Measurements from ENCODE around the gene CD14.

DNA sequence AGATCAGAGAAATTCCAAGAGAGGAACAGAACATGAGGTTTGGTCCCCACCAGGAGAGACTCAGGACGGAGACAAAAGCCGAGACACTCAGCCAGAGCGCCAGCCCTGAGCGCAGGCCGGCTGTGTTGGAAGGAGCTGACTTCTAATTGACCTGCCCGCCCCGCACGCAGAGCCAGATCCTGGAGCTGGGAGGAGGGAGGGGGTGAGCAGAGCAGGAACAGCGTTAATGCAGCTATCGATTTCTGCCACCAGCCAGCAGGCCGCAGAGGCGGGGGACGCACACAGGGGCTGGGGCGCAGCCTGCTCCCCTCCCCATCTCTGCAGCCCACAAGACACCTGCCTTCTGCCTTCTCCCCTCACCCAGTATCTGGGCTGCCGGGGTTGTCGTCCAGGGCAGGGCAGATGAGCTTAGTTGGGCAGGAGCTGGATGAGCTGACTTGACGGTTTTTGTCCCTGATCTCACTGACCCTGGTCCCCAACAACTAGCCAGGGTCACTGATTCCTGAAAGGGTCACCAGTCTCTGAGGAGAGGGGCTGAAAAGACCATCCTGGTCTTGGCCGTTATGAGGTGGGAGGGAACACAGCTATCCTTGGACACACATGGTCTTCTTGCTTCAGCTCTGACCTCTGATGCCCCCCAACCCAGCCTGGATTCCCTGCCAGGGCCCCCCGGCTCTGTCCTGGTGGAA, 29.7 kb downstream of the CXXC5 start:
- PRO-cap: no peak

DNA sequence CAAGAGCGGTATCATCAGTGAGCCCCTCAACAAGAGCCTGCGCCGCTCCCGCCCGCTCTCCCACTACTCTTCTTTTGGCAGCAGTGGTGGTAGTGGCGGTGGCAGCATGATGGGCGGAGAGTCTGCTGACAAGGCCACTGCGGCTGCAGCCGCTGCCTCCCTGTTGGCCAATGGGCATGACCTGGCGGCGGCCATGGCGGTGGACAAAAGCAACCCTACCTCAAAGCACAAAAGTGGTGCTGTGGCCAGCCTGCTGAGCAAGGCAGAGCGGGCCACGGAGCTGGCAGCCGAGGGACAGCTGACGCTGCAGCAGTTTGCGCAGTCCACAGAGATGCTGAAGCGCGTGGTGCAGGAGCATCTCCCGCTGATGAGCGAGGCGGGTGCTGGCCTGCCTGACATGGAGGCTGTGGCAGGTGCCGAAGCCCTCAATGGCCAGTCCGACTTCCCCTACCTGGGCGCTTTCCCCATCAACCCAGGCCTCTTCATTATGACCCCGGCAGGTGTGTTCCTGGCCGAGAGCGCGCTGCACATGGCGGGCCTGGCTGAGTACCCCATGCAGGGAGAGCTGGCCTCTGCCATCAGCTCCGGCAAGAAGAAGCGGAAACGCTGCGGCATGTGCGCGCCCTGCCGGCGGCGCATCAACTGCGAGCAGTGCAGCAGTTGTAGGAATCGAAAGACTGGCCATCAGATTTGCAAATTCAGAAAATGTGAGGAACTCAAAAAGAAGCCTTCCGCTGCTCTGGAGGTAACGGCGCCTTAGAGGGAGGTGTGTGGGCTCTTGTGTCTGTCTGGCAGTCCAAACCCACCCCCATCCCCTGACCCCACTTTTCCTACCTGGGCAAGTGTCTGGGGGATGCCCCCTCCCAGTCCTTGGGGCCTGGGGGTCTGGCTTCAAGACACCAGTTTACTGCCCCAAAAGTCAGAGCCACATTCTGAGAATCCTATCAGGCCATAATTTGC, 32.8 kb downstream of the CXXC5 start:
- PRO-cap: no peak

DNA sequence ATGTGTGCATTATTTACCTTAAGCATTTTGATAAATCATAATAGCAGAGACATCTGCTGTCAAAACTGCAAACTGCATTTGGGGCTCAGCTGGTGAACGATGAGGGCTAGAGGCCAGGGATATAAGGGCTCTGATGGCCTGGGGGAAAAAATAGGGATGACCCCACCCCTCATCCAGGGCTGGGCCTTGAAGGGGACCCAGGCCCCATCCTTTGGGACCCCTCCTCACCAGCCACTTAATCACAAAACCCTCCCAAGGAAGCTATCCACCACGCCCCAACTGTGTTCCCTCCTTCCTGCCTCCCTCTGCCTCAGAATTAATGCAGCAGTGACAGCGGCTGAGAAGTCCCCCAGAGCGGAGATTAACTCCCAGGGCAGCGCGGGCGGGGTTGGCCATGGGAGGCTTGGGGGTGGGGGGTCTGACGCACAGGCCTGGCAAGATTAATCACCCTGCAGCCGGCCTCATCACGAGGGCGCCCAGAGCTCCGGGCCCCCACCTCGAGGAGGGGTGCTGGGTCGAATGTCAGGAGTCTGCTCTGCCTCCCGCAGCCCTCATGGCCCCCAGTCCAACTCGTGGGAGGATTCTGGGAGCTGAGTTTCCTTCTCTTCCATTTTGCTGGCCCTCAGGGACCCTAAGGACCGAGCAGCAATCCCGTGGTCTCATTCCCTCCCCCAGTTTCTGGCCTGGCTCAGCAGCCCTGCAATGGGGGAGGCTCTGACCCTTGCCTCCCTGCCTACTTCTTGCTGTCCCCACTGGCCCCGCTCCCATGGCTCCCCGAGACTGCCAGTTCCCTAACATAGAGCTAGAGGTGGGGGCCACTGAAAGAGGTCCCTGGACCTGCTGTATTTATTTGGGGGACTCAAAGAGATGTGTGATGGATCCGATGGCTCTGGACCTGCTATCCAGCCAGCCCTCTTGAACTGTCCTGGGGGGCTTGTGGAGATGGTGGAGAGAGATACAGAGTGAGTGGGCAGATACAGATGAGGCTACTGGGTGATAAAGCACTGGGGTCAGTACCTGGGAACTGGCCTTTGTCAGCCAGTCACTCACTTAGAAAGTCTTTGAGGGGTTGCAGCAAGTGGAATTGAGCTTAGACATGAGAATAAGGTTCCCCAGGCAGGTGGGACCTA, 42.4 kb downstream of the CXXC5 start:
- PRO-cap: no peak

DNA sequence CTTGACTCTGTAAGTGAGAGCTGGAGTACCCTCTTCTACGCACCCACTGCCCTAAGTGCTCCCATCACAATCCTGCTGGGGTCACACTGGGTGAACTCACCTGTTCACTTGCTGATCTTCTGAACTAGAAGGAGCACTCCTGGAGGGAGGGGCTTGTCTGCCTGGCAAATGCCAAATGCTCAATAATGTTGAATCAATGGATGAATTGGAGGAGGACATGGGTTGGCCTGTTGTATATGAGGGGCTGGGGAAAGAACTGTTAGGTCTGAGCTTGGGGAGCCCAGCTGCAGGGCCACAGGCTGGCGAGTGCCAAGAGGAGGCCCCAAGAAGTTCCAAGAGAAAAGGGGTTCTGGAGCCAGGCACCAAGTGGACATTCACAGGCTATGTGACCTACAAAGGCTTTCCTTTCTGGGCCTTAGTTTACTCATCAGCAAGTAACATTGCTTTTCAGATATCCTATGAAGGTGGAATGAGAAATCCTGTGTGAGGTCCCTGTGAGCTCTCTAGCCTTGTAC, 43.3 kb downstream of the CXXC5 start:
- PRO-cap: no peak

DNA sequence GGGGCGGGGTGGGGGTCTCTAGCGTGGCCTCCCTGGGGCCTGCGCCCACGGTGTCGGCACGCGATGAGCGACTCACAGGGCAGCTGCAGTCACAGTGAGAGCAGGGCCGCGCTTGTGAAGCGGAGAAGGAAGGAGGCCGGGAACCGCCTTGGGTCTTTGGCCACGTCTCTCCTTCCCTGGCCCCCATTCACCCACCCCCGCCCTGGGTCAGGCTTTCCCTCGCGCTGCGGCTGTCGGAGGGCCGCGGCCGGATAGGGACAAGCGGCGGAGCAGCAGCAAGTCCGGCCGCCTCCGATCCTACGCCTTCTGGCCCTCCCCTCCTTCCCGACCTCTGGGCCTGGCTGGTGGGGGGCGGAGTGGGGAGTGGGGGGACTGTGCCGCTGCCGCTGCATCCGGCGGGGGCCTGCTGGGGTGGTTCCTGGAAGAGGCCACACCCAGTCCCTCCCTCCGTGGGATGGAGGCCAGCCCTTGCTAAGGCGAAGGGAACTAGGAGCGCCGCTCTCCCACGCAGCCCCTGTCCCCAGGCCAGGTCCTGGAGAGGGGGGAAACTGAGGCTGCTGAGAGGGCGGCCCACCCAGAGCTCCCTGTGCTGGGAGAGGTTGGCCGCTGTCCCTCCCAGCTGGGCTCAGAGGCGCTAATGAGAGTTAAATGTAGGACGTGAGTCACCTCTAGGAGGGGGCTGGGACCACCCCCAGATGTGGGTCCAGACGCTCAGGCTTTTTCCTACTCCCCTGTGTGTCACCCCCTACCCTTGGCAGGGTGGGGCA, 49.2 kb downstream of the CXXC5 start:
- PRO-cap: bidirectional peak, plus-strand start at position 468 of the sequence, minus-strand start at position 308 of the sequence

DNA sequence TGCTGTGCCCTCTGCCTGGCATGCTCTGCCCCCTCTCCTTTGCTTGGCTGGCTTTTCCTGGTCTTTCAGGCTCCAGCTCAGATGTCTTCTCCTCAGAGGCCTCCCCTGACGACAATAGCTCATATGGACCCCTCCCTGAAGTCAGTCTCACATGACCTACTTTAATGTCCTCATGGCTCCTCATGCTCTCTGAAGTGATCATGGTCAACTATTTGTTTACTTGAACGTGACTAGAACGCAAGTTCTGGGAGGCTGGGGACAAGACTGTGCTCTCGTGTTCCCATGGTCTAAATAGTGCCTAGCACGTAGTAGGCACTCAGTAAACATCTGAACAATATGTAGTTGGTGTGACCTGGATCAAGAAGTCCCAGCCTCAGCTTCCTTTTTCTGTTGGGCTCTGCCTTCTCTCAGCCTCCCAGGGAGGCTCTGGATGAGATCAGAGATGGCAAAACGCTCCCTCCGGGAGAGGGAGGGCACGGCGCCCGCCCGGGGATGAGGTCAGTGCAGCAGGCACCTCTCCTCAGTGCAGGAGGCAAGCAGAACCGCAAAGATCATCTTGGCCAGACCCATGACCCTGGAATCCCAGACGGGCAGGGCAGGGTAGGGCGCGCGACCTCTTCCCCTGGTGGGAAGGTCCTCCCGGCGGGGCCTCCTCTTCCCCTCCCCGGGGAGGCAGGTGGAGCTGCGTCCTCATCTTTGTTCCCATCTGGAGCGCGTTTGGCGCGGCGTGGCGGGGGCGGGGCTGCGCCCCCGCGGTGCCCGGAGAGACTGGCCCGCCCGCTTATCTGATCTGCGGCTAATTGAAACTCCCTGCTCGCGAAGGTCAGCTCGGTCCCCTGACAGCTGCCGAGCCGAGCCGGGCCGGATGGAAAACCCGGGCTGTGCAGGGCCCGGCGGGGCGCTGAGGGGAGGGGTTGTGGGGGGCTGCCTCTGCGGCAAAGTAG, 60.7 kb downstream of the CXXC5 start:
- PRO-cap: no peak

GRCh38 chr5:139709566-139710368, 61.6 kb downstream of the CXXC5 start:
- PRO-cap: no peak

GRCh38 chr5:140011113-140011883, 31.8 kb downstream of the NRG2 start:
- PRO-cap: no peak

- PRO-cap: no peak
Measured at GRCh38 chr5:140038396-140039132, 4.5 kb downstream of the NRG2 start.

GRCh38 chr5:140084451-140084872, 29.4 kb upstream of the PURA start:
- PRO-cap: no peak

DNA sequence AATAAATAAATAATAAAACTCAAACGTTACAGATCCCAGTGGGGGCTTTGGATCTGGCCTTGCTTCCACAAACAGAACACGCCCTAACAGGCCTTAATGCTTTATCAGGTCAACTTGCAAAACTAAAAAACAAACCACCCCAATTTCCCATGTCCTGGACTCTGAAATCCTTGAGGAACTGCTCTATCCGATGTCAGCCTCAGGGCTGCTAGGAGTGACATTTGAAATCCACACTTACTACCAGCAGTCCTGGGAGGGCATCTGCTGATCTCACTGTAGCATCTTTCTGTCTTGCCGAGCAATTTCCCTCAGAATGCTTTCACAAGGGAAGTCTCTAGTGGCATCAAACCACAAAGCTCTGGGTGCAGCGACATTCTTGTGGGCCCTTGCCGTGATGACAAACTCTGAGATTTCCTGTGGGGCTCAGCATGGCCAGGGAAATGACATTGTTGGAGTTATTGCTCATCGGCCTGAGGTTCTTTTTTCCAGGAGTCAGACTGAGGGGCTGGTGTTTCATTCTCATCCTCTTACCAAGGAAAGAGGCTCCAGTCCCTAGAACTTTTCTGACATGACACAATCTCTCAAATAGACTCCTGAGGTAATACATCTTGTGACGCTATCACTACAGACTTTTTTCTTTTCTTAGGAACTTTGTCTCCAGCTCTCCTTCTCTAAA, 51.5 kb downstream of the PFDN1 start:
- PRO-cap: bidirectional peak, plus-strand start at position 480 of the sequence, minus-strand start at position 315 of the sequence

GRCh38 chr5:140267537-140267894, 35.4 kb downstream of the PFDN1 start:
- PRO-cap: no peak

GRCh38 chr5:140319884-140320242, 17.0 kb upstream of the PFDN1 start:
- PRO-cap: no peak

DNA sequence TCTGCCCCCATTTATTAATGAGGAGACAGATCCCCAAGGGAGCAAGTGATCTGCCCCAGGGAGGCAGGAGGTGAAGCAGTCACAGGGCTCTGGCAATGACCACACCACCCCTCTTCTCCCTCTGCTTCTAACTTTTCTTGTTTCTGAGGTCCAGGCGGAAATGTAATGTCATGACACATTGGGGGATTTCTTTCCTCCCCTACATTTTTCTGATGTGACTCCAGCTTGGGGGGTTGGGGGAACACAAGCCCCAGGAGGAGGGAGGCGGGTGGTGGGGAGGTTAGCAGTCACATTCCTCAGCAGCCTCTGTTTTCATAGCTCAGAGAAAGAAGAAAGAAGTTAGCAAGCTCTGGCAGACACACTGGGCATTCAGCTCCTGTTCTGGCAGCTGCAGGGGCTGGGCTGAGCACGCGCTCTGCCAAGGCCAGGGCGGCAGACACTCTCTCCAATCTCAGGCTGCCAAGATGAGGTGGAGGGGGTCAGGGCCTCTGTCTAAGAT, 19.9 kb upstream of the PFDN1 start:
- PRO-cap: bidirectional peak, plus-strand start at position 326 of the sequence, minus-strand start at position 129 of the sequence

- PRO-cap: no peak
Measured at GRCh38 chr5:140438144-140438795, 36.6 kb downstream of the ANKHD1 start.

DNA sequence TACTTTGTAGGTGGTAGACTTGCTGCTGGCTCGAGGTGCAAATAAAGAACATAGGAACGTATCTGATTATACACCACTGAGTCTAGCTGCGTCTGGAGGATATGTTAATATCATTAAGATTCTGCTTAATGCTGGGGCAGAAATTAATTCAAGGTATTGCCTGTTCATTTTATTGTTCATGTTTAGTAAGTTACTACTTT, 40.7 kb upstream of the EIF4EBP3 start:
- PRO-cap: no peak

- PRO-cap: no peak
Measured at GRCh38 chr5:140565647-140566060, 1.0 kb downstream of the SLC35A4 start.

- PRO-cap: unidirectional peak, minus-strand start at chr5:140633175
Measured at GRCh38 chr5:140633035-140633791, at the start of gene CD14. CD14 (minus strand) TSS chr5:140633175.

DNA sequence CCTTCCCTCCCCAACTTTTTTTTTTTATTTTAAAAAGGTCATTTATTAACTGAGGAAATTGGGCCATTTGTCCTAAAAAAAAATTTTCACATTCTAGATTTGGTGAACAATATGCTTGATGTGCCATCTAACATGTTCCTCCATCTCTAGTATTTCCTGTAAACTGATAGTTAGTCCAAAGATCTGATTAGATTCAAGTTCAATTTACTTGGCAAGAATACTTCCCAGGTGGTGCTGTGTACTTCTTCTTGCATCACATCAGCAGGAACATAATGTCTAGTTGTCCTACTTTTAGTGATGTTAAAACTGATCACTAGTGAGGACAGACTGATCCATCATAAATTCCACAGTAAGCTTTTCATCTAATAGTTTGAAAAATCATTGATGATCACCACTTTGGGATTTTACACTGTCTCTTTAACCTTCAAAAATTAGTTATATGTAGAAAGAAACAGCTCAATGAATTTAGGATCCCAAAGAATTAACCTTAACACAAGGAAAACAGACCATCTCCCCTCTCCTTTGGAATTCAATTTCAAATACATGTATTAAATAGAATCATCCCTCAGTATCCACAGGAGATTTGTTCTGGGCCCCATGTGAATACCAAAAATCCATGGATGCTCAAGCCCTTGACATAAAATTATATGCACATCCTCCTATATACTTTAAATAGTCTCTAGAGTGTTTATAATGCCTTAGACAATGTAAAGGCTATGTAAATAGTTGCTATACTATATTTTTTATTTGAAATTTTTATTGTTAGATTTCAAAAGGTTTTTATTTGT, 2.3 kb downstream of the HARS1 start:
- PRO-cap: no peak

DNA sequence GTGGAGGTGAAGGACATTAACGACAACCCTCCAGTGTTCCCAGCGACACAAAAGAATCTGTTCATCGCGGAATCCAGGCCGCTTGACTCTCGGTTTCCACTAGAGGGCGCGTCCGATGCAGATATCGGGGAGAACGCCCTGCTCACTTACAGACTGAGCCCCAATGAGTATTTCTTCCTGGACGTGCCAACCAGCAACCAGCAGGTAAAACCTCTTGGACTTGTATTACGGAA, 590 bp downstream of the PCDHA9 start:
- PRO-cap: no peak

Data from Calu3 (cell line).